Placental epithelial cell (primary cell): ENCODE data around the gene PIGV.

- CAGE, long polyA plus RNA, result no peak
Observed at GRCh38 chr1:26771400-26771754, 16.4 kb upstream of the PIGV start.

- CAGE, long polyA plus RNA, result no peak
Observed at GRCh38 chr1:26779903-26780745, 7.6 kb upstream of the PIGV start.

- CAGE, long polyA plus RNA, result no peak
Observed at GRCh38 chr1:26781321-26782094, 6.2 kb upstream of the PIGV start.

DNA sequence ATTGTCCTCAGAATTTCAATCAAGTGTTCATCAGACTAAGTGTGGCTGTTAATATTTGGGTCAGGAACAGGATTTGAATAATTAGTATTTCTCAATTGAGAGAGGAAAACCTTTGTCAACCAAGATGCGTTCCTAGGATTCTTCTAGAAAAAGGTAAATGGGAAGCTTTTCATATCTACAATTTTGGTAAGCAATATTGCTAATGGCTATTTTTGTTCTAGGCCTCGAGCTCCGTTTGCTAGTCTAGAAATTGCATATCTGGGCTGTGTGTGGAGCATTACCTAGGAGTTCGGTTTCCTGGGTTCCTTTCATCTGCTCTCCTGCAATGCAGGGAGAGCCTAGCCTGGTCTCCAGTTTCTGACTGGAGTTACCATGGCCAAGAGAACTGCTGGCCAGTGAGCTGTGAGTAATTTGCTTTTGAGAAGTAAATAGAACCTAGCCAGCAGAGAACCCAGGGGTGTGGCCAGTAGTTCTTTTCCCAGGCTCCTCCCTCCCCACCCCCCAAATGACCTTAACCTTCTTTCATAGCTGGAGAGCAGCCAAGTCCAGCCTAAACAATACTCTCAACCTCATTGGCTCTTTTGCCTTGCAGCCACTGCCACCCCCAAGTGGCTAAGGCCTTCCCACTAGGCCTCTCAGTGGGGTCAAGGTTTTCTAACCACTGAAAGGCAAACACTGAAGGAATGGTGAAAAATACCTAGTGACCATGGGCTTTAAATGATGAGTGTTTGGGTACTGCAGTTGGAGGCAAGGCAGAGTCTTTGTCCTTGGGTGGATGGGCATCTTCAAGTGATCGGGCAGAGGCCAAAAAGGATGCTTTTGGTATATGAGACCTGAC lies 3.8 kb upstream of the PIGV start:
- CAGE, long polyA plus RNA, result no peak

DNA sequence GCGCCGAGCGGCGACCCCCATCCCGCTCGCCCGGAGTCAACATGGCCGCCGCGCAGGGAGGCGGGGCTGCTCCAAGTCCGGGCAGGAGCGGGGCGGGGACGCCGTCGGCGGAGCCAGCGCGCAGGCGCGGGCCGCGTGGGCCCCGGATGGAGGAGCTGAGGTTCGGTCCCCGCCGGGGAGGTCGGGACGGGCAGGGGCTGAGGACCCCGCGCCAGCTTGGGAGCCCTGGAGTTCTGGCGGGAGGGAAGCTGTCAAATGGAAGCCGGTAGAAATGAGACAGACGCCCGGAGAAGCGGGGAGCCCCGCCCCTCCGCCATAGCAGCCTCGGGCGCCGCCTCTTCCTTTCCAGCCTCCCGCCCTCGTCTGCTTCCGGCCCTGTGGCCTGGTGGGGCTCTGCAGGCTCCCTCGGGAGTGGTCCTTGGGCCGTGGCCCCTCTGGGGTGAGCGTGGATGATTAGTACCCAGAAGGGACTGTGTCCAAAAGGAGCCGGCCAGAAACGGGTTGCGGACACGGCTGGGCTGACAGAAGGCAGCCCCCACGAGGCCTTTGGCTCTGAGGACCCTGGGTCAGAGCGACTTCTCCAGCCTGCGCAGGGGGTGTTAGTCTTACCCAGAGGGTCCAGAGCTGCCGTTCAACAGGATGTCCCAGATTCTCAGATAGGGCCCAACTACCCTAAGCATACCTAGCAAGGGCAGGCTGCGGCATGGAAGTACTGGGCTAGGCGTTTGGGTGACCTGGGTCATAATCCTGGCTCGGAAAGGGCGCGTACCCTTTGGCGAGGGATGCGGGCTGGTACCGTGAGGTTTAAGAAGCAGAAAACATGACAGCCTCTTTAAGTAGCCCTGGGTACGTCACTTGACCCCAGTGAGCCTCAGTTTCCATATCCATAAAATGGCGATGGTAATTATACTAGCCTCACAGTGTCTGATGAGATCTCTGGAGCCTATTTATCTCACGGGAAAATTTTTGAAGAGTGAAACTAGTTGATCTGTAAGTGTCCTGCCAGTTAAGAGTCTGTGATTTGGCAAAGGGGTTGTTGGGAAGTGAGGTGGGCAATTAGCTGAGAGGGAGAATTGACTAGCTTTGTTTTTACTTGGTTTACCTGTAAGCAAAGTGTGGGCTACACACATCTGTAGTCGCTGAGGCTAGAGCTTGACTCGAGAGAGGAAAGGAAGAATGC lies at the start of gene PIGV:
Gene PIGV (plus strand): TSS at position 121 of the 1,180 bp plus-strand sequence.
- CAGE, long polyA plus RNA, result no peak

DNA sequence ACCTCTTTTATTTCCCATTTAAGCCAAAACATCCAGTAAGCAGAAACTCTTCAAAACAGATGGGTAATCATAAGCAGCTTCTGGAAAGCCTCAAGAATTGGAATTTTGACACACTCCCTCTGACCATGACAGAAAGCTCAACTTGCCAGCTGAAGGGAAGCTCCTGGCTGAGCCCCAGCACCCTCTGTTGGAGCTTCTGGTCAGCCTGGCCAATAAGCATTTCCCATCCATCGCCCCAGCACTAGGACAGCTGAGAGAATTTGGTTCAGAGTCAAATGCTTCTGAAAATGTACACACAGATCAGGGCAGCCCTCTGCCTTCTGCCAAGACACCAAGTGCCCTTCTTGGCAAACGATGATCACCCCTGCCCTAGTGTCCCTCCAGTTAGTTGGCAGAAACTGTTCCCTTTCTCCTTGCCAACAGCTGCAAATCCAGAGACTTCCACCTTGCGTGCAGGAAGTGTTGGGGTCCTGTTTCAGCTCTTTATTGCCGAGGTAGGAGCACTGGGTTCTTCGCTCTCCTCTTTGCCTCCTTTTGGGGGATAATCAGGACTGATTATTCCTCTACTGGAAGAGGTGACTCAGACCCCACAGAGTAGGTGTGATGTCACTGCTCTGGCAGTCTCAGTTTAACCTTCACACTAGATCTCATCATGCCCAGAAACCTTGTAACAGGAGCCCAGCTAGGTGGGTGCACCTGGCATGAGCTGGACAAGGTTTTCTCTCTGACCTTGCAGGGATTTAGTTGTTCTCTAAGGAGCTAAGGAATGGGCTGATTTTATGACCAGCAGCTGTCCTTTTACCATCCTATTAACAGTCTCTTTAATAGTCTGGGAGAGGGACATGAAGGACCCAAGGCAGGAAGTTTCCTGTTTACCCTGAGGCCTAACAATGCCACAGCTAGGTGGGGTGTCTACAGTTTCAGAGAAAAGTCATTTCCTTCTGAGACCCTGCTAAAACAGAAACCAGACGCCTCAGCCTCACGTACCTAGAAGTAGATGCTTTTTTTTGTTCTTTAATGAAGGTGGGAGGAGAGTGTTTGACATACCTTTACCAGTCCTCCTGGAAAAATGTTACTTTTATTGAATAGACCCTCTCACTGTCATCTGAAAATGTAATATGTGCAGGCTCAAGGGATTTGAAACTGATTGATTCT lies 12.1 kb downstream of the PIGV start:
- CAGE, long polyA plus RNA, result no peak

- CAGE, long polyA plus RNA, result no peak
Observed at GRCh38 chr1:26810116-26810606, 16.3 kb upstream of the ZDHHC18 start.

GRCh38 chr1:26827682-26828293 lies 1.3 kb downstream of the ZDHHC18 start:
- CAGE, long polyA plus RNA, result no peak

GRCh38 chr1:26850143-26850837 lies 12.7 kb upstream of the SFN start:
- CAGE, long polyA plus RNA, result no peak

- CAGE, long polyA plus RNA, result no peak
Observed at GRCh38 chr1:26858551-26859364, 4.2 kb upstream of the SFN start.

DNA sequence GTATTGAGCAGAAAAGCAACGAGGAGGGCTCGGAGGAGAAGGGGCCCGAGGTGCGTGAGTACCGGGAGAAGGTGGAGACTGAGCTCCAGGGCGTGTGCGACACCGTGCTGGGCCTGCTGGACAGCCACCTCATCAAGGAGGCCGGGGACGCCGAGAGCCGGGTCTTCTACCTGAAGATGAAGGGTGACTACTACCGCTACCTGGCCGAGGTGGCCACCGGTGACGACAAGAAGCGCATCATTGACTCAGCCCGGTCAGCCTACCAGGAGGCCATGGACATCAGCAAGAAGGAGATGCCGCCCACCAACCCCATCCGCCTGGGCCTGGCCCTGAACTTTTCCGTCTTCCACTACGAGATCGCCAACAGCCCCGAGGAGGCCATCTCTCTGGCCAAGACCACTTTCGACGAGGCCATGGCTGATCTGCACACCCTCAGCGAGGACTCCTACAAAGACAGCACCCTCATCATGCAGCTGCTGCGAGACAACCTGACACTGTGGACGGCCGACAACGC lies 511 bp downstream of the SFN start:
- CAGE, long polyA plus RNA, result no peak

DNA sequence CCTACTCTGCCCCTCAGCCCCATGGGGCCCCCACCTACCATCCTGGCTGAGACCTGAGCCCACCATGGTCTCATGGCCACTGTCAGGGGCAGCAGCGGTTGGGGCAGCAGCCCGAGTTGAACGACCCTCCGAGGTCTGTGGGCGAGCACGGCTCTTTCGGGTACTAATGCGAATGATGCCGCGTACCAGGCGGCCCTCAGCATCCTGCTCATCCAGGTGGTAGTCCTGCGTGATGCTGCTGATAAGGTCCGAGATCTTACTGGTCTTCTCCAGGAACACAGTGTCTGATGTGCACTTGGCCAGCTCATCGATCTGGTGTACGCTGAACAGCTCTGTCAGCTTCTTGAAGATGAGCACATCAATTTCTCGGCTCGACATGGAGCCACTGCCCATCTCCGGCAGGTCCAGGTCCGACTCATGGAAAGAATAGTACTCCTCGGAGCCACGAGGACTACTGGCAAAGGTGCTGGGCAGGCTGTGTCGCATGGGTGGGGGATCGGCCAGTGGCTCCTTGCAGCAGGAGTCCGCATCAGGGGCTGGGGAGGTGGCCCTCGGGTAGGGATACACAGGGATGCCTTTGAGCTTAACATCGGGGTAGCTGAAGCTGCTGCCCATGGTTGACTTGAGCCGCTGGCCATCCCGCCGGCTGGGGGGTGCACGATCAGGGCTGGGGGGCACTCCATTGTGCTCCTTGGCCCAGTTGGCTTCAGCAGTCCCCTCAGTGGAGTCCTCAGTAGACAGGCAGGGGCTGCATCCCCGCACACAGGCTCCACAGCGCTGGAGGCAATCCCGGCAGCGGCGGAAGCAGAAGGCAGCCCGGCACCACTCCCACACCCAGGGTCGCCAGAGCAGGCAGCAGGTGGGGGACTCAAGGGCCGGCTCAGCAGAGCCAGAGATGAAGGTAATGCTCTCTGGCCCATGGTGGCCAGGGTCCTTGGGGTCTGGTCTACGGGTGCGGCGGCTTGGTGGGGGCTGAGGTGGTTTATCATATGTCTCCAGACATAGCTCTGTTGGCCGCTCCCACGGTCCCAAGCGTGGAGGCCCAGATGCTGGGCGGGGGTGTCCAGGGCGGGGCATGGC lies 8.6 kb downstream of the KDF1 start:
- CAGE, long polyA plus RNA, result no peak

GRCh38 chr1:27005571-27006100 lies 7.0 kb downstream of the TENT5B start:
- CAGE, long polyA plus RNA, result no peak

GRCh38 chr1:27124949-27125576 lies 29.9 kb downstream of the SLC9A1 start:
- CAGE, long polyA plus RNA, result no peak

DNA sequence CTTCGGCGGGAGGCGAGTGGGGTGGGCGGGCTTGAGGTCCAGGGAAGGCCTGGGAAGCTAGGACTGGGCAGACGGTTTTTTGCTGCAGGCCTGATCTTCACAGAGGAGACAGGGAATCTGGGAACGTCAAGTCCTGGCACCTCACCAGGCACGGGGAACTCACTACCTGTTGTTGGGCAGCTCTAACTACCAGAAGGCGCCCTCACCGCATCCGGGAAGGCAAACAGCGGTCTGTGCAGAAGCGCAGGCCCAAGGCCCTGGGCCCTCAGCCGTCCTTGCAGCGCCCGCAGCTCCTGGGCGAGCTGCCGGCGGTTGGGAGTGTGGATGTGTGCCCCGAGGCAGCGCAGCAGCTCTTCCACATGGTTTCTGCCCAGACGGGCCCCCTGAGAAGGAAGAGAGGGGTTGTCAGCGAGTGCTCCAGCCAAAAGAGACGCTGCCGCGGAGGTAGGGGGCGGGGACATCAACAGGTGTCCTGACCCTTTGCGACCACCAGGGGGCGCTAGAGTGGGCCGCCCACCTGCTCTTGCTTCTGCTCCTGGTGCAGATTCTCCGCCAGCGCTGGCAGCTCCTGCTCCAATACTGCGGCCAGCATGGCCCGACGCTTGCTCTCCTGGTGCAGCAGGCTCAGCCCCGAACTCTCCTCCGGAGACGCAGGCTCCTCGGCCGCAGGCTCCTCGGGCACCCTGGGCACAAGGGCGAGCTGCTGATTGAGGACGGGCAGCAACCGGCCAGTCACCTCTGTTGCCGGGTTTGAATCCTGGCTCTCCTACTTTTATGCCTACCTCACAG lies 9.4 kb downstream of the MAP3K6 start:
- CAGE, long polyA plus RNA, result no peak

GRCh38 chr1:27360021-27360976 lies 6.5 kb downstream of the MAP3K6 start:
- CAGE, long polyA plus RNA, result no peak

GRCh38 chr1:27397732-27398222 lies 5.4 kb downstream of the GPR3 start:
- CAGE, long polyA plus RNA, result no peak

GRCh38 chr1:27405950-27407154 lies 13.9 kb downstream of the GPR3 start:
- CAGE, long polyA plus RNA, result no peak

DNA sequence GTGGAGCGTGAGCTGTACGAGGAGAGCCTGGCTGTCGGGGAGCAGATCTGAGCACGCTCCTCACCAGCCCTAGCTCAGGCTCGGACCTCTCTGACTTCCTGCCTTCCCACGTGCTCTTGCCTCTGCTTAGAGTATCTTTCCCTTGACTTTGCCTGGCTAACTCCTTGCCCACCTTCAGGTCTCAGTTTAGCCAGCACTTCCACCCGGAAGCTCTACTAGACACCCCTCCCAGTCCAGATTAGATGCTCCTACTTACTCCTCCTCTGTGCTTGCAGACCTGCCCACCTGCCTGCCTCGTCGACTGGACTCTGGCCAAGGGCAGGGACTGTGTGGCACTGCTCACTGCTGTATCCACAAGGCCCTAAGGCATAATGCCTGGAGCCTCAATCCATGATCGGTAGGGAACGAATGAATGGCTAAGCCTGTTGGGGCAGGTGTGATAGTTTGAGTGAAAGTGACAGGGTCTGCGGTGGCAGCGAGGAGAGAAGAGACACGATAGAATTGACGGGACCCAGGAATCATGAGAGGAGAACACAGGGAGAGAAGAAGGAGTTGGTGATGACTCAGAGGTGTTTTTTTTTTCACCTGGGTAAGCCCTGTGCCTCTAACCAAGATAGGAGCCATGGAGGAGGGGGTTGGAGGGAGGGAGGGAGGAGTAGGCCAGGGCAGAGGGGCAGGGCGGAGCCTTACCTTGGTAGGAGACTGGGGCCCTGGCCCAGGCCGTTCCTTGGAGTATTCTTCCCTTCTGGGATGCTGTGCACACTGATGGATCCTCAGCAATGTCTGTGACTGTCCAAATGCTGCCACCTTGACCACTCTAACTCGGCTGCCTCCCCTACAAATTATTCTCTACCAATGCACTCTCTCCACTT lies 28.3 kb upstream of the WASF2 start:
- CAGE, long polyA plus RNA, result no peak

DNA sequence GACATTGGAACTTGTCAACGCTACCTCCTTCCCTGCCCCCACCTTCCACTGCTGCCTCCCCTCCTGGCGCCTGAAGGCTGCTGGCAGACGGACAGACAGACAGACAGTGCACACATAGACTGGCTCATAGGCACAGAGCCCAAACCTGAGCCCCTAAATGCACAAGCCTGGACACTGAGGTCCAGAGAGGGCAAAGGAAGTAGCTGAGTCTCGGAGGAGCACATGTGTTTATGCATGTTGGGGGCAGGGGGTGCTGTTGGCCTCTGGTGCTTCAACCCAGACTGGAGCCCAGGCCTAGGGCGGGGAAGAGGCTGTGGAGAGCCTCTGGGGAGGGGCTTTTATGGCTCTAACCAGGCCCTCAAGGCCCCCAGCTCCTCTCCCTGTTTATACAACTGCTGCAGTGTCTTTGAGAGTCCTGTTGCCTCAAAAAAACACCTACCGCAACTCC lies 33.1 kb upstream of the WASF2 start:
- CAGE, long polyA plus RNA, result no peak